Measurements from ENCODE around the gene PGS1.

- RRBS, result 33% methylated on average over 1 of the region's 15 CpGs
Observed at GRCh38 chr17:77548165-77548628, 266.9 kb downstream of the SEPTIN9 start.

DNA sequence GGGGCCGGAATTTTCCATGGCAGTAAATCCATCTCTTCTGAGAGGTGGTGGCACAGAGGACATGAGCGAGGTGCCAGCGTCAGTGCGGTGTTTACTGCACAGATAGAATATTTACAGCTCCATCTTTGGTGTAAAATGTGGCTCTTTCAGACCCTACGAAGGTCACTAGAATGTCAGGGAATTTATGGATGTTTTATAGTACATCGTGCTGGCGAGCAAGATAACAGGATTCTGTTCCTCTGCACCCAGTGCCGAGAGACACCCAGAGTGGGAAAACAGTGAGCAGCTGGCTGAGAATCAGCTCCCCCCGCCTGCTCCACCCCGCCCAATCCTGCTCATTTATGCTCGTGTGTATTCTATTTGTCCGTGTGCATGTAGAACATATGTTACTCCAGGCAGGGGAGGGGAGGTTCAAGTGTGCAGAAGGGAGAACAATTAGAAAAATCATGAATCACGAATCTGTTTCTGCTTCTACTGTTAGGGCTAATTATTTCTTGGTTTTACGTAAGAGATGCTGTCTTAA, 301.4 kb upstream of the TNRC6C start:
- RRBS, result no CpG with 5 or more reads among the region's 14 CpGs

DNA sequence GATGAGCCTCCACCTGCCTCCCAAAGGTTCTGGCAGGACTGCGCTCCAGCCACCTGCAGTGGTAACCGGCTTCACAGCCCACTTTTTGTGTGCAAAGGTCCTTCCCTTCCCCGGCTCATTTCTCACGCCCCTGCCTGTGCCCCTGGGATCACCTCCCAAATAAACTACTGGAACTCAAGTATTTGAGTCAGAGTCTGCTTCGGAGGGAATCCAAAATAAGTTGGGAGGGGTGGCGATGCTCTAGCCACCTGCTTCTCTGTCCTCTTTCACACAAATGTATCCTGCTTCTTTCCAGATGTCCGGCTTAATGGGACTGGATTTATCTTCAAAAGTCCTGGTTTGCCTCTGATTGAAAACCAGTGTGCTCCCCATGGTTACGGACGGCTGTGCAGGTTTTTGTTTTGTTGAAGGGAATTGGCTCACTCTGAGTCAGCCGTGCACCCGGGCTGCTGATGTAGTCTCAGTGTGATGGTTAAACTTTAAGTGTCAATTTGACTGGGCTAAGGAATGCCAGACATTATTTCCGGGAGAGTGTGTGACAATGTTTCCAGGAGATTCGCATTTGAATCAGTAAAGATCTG, 127.2 kb upstream of the TNRC6C start:
- RRBS, result no CpG with 5 or more reads among the region's 13 CpGs

DNA sequence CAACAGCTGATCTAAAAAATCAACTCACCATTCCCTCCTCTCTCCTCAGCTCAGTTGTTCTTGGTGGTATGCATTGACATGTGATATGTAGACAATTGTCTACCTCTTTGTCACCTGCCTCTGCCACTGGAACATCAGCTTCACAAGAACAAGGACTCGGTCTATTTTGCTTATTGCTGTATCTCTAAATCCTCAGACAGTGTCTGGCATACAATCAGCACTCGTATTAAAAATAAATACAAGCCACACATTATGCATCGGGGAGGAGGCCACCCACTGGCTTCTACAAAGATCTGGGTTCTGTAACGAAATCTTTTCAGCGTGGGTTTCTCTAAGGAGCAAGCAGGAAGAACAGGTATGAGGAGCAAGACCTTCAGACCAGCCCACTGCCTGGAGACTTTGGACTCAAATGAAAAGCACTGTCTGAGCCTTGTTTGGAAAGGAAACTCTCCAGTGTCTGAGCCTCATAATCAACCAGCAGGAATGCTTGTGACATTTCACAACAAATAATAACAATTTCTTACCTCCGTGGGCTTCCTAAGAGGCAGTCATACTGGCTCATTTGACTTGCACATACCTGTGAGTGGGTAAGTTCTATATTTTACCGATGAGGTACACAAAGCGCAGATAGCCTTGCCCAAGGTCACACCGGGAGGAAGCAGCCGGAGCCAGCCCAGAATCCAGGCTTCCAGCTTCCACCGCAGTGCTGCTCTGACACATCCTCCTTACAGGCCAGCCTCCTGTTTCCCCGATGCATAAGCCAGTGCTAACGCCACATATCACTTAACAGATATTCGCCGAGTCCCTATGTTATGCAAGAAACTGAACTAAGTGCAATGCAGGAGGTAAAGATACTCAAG, 118.7 kb upstream of the TNRC6C start:
- RRBS, result no CpG with 5 or more reads among the region's 15 CpGs

DNA sequence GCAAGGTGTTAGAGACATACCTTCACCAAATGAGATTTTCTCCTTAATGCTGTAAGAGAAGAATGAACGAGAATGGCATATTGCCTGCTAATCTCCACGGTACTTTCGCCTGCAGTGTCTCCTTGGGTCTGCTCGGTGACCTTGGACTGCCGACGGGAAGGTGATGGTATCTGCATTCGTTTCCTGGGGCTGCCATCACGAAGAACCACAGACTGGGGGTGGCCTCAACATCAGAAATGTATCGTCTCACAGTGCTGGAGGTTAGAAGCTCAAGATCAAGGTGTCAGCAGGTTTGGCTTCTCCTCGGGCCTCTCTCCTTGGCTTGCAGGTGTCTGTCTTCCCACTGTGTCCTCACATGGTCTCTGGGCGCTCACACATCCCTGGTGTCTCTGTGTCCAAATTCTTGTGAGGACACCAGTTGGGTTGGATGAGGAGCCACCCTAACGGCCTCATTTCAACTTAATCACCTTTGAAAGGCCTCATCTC, 86.3 kb upstream of the TNRC6C start:
- RRBS, result no CpG with 5 or more reads among the region's 12 CpGs

DNA sequence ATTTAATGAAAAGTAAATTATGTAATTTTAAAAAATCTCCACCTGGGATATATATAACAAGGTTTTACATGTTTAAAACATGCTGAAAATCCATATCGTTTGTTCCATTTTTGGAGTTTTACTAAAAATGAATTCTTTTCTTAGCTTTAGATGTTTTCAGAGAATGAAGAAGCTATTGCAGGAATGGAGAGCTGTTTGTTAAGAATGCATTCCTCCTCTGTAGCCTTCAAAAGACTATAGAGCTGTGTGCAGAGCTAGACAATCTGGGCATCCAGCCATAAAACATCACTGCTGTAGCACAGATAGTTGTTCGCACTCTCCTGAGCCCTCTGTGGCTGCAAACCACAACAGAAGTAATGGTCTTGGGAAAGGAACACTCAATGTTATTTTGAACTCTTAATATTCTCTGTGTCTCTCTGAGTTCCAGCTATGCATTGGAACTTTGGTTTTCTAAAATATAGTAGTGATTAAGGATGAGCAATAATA, 4.9 kb downstream of the TNRC6C start:
- RRBS, result no CpG with 5 or more reads among the region's 2 CpGs

DNA sequence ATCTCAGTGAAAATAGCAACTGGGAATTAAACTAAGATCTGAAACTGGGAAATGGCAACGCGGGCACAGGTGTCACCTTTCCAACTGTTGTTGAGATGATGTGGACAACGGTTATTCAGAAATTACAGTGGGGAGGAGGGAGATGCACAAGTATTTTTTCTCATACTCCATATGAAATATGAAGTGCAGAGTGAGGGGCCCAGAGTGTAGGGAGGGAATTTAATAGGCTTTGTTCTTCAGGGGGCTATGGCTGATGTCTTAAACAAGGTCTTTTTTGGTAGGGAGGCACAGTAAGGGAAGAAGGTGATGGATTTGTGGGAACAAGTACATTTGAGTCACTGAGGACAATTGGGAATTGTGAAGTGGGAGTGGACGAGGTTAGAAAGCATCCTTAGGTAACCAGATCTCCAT, 6.1 kb downstream of the TNRC6C start:
- RRBS, result no CpG with 5 or more reads among the region's 4 CpGs

- RRBS, result no CpG with 5 or more reads among the region's 3 CpGs
Observed at GRCh38 chr17:77995708-77996068, 37.2 kb downstream of the TNRC6C start.

DNA sequence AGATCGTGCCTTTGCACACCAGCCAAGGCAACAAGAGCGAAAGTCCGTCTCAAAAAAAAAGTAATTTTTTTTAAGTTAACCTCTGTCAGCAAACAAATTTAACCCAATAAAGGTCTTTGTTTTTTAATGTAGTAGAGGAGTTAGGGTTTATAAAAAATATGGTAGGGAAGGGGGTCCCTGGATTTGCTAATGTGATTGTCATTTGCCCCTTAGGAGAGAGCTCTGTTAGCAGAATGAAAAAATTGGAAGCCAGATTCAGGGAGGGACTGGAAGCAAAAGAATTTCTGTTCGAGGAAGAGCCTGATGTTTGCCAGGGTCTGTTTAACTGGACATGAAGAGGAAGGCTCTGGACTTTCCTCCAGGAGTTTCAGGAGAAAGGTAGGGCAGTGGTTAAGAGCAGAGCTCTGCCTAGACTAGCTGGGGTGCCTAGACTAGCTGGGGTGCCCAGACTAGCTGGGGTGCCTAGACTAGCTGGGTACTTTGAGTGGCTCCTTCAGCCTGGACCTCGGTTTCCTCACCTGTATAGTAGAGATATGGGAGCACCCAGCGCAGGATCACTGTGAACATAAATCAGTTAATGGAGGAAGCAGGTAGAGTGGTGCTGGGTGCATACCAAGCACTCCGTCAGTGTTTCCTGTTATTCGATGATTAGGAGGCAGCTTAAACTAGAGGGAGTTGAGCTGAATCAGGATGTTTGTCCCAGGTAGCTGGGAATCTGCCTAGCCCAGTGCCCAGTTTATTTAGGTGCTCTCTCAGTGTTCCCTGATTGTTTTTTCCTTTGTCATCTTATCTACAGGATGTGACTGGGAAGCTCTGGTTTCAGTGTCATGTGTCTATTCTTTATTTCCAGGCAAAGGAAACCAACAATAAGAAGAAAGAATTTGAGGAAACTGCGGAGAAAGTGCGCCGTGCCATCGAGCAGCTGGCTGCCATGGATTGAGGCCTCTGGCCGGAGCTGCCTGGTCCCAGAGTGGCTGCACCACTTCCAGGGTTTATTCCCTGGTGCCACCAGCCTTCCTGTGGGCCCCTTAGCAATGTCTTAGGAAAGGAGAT, 8.5 kb upstream of the TMEM235 start:
- RRBS, result no CpG with 5 or more reads among the region's 13 CpGs

GRCh38 chr17:78344615-78345182, 15.2 kb downstream of the SOCS3 start:
- RRBS, result no CpG with 5 or more reads among the region's 14 CpGs

DNA sequence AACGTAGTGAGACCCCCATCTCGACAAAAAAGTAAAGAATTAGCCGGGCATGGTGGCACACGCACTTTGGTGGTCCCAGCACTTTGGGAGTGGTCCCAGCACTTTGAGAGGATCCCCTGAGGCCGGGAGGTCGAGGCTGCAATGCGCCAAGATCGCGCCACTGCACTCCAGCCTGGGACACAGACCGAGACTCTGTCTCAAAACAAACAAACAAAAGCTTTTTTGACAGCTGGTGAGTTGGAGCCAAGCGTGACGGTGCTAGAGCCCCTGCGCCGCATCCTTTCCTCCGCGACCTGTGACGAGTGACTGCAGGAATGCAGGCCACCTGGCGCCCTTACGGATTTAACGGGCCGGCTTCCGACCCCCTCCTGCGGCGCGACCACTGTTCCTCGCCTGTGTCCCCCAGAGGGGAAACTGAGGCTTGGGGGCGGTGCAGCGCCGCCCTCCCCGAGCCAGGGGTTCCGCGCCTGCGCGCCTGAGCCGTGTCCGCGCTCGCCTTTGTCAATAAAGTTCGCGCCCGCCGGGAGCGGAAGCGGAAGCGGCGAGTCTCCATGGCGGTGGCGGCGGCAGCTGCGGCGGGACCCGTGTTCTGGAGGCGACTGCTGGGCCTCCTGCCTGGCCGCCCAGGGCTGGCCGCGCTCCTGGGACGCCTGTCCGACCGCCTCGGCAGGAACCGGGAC, at the start of gene PGS1:
PGS1 (plus strand) TSS at position 535 of the 680 bp plus-strand sequence.
- RRBS, result 5% methylated on average over 3 of the region's 61 CpGs

DNA sequence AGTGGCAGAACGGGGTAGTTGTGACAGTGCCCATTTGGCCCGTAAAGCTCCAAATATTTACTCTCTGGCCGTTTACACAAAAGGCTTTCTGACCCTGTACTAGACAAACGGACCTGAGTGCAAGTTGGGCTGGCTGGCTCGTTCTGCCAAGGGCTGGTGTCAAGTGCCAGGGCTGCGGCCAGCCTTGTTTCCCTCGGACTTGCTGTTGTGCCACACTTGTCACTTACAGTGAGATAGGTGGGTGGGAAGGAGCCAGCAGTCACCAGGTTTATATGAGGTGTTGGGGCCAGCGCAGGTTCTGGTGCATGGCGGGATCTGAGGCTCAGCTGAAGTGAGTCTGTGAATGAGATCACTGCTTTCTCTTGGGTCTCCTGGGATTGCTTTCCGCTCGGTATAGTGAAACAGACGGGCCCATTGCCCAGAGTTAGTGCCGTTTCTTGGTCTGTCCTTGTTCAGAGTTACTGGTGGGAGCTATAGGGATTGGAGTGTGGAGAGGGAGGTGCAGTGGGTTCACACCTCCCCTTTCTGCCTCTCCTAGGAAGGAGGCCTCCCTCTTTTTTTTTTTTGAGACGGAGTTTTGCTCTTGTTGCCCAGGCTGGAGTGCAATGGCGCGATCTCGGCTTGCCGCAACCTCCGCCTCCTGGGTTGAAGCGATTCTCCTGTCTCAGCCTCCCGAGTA, 18.6 kb downstream of the PGS1 start:
- RRBS, result no CpG with 5 or more reads among the region's 21 CpGs

- RRBS, result no CpG with 5 or more reads among the region's 17 CpGs
Observed at GRCh38 chr17:78408604-78409113, 30.2 kb downstream of the PGS1 start.

GRCh38 chr17:78411960-78412480, 33.6 kb downstream of the PGS1 start:
- RRBS, result no CpG with 5 or more reads among the region's 6 CpGs

DNA sequence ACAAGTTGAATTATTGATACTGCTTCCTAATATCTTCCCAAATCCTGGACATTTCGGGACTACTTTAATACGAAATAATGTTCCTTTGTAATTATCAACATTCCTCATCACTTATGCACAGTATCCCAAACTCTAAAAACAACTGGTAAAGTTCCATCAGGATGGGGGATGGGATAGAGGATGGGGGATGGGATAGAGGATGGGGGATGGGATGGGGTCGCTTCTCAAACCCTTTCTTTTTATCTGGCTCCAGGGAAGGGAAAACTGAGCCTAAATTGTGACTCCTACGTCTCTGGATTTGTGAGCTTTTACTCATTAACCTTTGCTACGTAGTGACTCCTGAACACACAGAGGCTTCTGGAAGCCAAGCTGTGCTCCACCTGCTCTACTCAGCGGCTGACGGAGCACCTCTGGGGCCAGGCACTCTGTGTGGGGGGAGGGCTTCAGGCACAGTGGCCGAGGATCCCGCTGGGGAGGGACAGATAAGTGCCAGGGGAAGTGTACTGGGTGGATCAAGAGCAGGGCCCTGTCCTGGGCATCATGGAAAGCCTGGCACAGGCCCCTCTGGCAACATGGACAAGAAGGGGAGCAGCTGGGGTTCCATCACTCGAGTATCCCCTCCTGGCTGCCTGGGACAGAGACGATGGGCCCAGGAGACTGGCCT, 56.2 kb downstream of the PGS1 start:
- RRBS, result no CpG with 5 or more reads among the region's 11 CpGs

GRCh38 chr17:78652919-78653493, 75.8 kb upstream of the DNAH17 start:
- RRBS, result no CpG with 5 or more reads among the region's 13 CpGs

DNA sequence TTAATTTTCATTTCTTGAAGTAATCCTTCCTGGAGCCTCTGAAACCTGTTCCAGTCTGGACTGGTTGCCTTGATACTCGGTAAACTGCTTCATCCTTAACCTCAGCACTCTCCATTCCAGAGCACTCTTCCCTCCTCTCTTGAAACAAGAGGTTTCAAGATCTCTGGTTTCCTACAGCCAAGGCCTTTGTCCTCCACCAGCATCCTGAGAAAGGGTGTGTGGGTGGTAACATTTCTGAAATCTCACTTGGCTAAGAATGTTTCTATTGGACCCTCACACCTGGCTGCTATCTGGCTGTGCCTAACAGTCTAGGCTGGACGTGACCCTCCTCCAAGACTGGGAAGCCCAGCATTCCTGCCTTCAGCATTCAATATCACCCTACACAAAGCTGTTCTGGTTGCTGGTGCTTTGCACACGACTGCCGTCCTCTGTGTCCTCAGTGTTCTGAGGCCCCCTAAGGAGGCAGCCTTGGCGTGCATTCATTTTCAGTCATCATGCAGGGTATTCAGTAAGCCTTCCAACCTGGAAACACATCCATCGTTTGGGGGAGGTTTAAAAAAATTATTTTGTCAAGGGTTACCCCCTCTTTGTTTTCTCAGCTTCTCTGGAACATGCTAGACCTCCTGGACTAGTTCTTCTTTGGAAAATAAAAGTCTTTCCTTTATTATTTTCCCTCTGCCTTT, 99.6 kb downstream of the CYTH1 start:
- RRBS, result no CpG with 5 or more reads among the region's 6 CpGs

- RRBS, result 90% methylated on average over 5 of the region's 14 CpGs
Observed at GRCh38 chr17:78692505-78693011, 89.5 kb downstream of the CYTH1 start.

GRCh38 chr17:78705007-78705381, 77.1 kb downstream of the CYTH1 start:
- RRBS, result no CpG with 5 or more reads among the region's 3 CpGs

DNA sequence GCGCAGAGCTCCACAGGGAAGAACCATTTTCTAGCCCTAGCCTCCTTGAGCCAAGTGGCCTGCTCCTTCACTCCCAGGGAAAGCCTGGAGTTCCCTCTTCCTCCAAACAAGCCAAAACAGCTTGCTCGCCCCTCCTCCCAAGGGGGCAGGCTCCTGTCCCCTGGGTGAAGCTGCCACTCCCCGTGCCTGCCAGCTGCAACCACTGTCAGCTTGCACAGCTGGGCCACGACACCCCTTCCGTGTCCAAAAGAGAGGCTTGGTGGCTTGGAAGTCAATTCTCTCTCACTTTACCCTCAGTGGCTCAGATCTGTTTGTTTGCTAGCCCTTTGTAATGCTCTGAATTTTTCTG, 59.7 kb downstream of the CYTH1 start:
- RRBS, result no CpG with 5 or more reads among the region's 5 CpGs